PC-3 (cell line): ENCODE results near the genes BCLAF3, MAP7D2, RPS6KA3 and CNKSR2.

GRCh38 chrX:18832961-18833873, 125.8 kb downstream of the PPEF1 start:
- RAMPAGE, long total RNA: no peak

DNA sequence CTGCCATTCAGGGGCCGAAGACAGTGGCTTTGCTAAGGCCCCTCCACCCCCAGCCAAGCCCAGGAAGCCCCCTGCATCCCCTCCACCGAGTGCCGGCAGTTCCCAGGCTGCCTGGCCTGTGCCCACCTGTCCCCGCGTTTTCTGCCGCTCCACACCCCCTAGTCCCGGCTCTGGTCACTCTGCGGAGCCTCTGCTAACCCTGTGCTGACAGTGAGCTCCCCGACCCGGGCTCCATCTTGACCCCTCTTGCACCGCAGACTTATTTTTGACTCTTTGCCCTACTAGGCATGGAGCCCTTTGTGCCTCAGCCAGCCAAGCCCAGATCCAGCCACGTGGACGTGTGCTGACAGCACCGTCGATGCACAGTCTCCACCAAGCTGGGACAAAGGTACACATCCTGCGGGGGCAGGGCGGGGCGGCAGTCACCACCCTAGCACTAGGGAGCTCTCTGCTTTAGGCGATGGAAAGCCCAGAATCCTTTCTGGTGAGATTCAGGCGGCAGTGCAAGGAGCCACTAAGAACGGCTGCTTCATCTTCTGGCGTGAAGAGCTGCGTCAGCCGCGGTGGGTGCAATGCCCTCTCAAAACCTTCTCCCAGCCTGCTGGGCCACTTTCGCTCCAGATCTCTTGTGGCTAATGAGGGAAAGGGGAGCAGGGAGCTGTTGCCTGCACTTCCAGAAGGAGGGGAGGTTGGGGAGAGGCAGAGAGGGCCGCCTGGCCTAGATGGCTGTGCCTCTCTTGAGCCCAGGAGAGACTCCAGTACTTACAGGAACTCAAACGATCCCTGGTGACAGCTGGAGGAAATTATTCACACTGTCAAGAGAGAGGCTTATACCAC, 96.5 kb downstream of the PHKA2 start:
- RAMPAGE, long total RNA: no peak

DNA sequence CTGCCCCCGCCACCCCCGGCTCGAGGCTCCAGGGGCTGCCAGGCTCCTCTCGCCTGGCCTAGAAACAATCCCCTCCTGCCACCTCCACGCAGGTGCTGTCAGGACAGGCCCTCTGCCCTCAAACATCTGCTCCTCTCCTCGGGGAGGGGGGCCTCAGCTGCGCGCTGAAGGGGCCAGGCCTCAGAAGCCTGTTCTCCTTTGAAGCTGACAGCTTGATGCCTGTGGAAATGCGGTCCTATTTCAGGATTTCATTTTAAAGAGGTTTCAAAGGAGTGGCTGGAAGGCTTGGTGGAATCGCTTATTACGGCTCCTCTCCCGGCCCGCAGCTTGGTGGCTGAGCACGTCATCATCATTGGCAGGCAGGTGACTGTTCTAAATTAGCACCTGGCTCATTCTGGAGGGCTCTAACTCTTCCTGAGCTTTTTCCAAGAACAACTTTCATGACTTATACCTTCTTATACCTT, 92.8 kb downstream of the PHKA2 start:
- RAMPAGE, long total RNA: no peak

GRCh38 chrX:18989824-18990796, 6.2 kb upstream of the PHKA2 start:
- RAMPAGE, long total RNA: no peak

- RAMPAGE, long total RNA: no peak
These were observed 618 bp upstream of the ADGRG2 start for GRCh38 chrX:19122810-19123362.

GRCh38 chrX:19142549-19142753, 20.2 kb upstream of the ADGRG2 start:
- RAMPAGE, long total RNA: no peak

- RAMPAGE, long total RNA: no peak
These were observed 66.1 kb upstream of the ADGRG2 start for GRCh38 chrX:19188397-19188696.

DNA sequence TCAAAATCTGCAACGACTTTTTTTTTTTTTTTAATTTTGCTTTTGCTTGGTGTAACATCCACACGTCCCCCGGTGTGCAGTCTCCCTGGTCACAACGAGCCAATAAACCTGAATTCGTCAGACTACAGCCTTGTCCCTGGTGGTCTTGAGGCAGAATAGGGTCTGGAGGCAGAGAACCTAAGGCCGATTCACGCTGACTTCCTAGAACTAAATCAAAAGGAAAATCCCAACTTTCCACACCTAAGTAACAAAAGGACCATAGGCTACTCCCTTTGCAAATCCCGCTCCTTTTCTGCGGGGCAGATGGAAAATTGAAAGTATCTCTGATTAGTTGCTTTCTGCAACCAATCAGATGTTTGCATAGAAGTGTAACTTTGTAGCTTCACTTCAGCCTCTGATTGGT, 125.2 kb upstream of the MAP3K15 start:
- RAMPAGE, long total RNA: no peak

GRCh38 chrX:19846754-19847304, 40.6 kb downstream of the SH3KBP1 start:
- RAMPAGE, long total RNA: no peak

- RAMPAGE, long total RNA: no peak
These were observed 449 bp downstream of the SH3KBP1 start for GRCh38 chrX:19886900-19887402.

DNA sequence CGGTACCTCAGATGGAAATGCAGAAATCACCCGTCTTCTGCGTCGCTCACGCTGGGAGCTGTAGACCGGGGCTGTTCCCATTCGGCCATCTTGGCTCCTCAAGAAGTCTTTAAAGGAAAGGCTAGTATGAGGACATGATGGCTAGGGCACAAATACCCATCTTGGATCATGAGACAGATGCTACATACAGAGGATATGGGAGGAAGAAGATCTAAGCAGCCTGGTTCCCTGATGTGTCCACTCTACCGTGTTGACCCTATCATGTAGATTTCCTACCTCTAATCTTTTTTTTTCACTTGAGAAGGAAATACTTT, 44.7 kb downstream of the BCLAF3 start:
- RAMPAGE, long total RNA: no peak

DNA sequence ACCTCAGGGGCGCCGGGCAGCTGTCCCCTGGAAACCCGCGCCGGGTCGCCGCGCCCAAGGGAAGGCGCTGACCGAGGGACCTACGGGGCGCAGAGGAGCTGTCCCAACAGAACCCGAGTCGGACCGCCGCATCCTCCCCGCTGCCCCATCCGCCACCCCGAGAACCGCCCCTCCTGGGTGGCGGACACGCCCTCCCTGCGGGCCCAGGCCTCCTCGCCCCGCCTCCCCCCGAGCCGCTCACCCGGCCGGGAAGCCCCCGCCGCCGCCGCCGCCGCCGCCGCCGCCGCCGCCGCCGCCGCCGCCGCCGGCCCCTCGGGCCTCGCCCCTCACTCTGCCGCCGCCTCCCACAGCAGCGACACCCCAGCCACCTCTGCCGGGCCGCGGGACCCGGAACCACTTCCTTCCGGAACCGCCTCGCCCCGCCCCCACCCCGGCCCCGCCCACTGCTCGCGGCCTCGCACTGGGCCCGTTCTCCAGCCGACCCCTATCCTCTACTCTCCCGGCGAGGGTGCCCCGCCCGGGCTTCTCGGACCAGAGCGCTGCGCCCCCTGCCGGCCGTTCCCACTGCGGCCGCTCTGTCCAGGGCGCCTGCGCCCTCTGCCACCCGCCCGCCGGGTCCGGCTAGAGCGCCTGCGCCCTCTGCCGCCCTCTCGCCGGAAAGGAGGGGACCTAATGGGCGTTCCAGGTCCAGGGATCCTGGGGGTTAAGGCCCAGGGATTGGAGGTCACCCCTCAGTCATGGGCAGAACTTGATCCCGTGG, at the start of gene BCLAF3:
BCLAF3 (minus strand) TSS at position 395 of the 760 bp plus-strand sequence.
- RAMPAGE, long total RNA: no peak

- RAMPAGE, long total RNA: no peak
These were observed 38.8 kb upstream of the BCLAF3 start for GRCh38 chrX:20029627-20030164.

GRCh38 chrX:20116447-20117245, at the start of gene MAP7D2:
Gene MAP7D2 (minus strand): TSS chrX:20116907.
- RAMPAGE, long total RNA: no peak

- RAMPAGE, long total RNA: no peak
These were observed 1.4 kb downstream of the RPS6KA3 start for GRCh38 chrX:20265106-20265955.

DNA sequence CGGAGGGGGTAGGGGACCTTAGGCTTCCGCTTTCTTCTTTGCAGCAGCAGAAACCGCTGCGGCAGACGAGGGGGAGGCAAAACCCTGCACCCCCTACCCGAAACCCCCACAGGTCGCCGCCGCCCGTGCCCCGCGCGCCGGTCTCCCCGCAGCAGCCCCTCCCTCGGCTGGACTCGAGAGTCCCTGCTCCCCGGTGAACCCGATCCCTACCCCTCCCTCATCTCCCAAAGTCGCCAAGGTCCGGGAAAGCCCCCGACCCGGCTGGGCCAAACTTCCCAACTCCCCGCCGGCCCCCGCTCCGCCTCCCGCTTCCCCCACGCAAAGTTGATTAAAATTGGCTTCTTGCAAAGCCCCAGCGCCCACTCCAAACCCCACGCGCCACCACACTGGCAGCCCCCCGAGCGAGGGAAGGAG, 746 bp downstream of the RPS6KA3 start:
- RAMPAGE, long total RNA: no peak

DNA sequence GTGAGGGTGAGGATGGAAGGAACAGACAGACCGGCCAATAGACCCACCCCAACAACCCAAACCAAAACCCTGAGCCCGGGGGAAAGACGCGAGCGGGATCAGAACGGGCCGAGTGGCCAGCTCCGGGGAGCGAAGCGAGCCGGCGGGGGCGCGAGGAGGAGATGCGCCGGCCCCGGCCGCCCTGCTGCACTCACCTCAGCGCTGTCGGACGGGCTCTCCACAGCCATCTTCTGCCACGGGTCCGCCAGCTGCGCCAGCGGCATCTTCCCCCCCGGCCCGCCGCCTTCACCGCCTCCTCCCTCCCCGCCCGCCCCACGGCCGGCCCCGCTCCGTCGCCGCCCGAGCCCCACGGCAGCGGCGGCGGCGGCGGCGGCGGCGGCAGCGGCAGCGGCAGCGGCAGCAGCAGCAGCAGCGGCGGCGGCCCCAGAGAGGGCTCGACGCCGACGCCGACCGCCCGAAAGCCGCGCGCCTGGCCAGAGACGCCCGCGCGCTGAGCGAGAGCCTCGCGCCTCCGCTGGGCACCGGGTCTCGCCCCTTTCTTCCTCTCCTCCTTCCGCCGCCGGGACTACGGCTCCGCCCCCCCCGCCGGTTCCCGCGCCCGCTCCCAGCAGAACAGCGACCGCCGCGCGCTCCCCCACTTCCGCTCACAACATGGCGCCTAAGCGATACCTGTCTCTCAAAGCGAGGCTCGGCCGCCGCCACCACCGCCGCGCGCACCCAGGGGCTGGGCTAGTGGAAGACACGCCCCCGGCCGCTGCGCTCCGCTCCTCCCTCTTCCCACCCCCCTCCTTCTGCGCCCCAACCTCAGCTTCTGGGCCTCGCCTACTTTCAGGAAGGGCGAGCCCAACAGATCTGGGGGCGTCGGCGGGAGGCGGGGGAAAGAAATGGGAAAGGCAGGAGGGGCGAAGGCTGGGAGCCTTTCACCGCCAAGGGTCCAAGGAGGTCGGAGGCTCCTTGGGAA, at the start of gene RPS6KA3:
RPS6KA3 (minus strand) TSS at position 540 of the 961 bp plus-strand sequence.
- RAMPAGE, long total RNA: no peak

GRCh38 chrX:20314938-20315628, 48.4 kb upstream of the RPS6KA3 start:
- RAMPAGE, long total RNA: no peak

DNA sequence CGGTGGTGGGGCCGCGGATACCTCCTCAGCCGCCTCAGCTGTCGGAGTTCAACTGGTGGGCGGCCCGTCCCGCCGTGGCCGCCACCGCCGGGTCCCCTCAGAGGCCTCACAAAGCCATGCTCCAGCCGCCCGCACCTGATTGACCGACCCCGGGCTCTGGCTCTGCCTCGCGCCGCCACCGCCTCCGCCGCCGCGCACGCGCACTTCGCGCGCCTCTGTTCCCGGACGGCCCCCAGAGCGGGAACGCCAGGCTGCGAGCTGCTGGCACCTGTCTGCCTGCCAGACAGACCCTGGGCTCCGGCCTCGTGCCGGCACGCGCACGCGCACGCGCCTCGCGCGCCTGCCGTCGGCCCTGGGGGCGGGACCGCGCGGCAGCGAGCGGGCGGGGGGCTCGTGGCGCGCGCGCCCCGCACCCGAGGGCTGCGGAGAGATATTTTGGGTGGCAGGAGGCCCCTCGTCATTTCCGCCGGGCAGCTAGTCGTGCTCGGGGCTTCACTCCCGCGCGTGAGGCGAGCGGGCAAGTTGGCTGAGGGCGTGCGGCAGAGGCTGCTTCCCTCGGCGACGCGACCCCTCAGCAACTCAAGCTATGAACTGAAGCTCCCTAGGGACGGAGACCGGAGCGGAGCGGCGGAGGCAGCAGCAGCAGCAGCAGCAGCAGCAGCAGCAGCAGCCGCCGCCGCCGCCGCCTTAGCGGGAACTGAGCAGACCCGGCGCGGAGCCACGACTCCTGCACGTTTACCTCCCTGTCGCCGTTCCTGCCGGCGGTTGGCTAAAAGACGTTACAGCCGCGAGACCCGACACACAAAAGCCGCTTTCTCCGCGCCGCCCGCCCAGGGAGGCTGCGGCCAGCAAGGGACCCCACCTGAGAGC, at the start of gene CNKSR2:
CNKSR2 (plus strand) TSS at position 457 of the 870 bp plus-strand sequence.
- RAMPAGE, long total RNA: no peak

DNA sequence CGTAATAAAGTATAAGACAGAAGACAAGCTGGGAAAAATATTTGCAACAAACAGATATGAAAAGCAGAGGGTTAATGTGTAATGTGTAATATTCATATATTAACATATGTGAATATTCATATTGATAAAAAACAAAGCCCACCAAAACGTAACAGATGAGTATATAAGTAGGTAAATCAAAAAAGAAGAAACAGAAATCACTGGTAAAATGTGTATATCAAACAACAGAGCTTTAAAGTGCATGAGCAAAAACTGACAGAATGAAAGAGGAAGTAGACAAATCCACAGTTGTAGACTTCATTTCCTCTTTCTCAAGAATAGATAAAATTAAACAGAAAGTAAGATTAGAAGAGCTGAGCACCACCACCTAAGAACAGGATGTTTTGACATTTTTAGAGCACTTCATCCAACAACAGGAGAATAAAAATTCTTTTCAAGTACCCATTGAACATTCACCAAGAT, 64.5 kb downstream of the CNKSR2 start:
- RAMPAGE, long total RNA: no peak